Bronchial epithelial cell (primary cell): ENCODE measurements around the gene FOXC2.

GRCh38 chr16:85904457-85904750 is 5.4 kb downstream of the IRF8 start:
- RRBS, 2 experiments = no CpG with 5 or more reads among the region's 7 CpGs

- RRBS, 2 experiments = no CpG with 5 or more reads among the region's 8 CpGs
Observed at GRCh38 chr16:85922874-85923317, 23.9 kb downstream of the IRF8 start.

- RRBS, 2 experiments = 84 to 88% methylated on average over 5 of the region's 19 CpGs
Observed at GRCh38 chr16:85936457-85936975, 37.6 kb downstream of the IRF8 start.

DNA sequence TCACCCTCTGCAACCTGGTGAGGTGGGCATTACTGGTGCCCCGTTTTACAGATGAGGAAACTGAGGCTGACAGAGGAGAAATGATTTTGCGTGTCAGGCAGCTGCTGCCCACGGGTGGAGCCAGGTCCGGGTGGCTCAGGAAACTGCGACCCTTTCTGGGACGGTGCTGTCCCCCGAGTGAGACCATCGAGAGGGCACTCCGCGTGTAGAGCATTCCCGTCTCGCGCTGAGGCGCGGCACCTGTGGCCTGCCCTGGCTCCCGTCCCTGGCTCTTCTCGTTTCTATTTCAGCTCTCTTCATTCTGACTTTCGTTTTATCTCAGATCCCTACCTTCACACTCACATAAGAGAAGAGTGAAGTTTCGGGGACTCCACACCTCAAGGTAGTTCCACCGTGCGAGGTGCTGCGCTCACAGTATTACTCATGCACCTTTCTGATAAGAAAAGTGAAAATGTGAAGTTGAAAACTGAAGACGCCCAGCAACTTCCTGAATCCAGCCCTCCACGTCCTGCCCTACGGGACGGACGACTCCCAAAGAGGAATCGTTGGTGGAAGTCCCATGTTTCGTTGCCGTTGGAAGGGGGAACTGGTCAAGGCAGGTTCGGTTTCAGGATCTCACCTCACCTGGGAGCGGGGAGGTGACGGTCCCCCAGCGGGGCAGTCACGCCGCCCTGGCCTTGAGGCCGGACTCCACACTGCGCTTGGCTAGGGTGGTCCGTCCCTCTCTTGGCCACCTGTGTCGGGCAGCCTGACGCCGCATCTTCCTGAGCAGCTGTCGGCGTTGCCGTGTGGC is 48.8 kb downstream of the IRF8 start:
- RRBS, 2 experiments = no CpG with 5 or more reads among the region's 45 CpGs

DNA sequence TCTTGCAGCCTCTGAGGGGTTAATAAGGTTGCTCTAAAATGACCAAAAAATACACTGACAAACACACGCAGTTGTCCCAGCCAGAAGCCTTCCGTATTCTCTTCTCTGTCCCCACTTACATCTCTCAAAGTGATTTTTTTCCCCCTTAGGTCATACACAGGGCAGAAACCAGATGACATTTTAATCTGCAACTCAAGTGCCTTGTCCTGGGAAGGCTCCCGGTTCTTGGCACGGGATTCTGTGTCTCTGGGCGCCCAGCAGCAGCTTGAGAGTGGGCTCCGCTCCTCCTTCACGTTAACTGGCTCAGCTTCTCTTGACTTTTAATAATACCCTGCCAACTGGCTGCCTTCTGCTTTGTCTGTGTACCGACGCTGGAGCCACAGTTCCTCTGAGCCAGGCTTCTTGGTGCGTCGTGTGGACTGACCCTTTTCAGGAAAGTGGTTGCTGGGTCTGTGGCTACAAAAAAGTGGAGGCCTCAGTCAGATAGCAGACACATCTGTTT is 64.7 kb downstream of the IRF8 start:
- RRBS, 2 experiments = no CpG with 5 or more reads among the region's 11 CpGs

DNA sequence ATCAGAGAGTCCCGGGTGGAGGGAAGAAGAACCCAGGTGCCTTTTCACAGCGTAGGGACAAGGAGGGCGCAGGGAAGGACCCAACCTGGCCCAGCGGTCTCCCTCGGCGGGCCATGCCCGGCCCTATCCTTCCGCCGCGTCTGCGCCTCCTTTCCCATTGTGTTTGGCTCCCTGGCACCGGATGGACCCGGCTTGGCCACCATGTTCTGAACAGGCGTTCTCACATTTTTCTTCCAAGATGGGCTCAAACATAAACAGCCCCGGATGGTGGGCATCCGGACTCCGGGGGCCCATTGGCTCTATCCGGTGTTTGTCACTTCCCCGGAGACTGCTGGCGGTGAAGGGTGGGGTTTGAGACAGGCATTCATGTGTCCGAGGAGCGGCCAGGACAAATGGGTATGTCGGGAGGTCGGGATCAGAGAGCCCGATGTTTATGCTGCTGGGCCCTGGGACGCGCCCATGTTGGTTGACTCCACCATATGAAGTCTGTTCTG is 188.1 kb downstream of the IRF8 start:
- RRBS, 2 experiments = 80 to 84% methylated on average over 9 of the region's 27 CpGs

- RRBS, 2 experiments = no CpG with 5 or more reads among the region's 19 CpGs
Observed at GRCh38 chr16:86194800-86195359, 295.9 kb downstream of the IRF8 start.

- RRBS, 2 experiments = no CpG with 5 or more reads among the region's 16 CpGs
Observed at GRCh38 chr16:86219552-86220026, 290.7 kb upstream of the FOXF1 start.

DNA sequence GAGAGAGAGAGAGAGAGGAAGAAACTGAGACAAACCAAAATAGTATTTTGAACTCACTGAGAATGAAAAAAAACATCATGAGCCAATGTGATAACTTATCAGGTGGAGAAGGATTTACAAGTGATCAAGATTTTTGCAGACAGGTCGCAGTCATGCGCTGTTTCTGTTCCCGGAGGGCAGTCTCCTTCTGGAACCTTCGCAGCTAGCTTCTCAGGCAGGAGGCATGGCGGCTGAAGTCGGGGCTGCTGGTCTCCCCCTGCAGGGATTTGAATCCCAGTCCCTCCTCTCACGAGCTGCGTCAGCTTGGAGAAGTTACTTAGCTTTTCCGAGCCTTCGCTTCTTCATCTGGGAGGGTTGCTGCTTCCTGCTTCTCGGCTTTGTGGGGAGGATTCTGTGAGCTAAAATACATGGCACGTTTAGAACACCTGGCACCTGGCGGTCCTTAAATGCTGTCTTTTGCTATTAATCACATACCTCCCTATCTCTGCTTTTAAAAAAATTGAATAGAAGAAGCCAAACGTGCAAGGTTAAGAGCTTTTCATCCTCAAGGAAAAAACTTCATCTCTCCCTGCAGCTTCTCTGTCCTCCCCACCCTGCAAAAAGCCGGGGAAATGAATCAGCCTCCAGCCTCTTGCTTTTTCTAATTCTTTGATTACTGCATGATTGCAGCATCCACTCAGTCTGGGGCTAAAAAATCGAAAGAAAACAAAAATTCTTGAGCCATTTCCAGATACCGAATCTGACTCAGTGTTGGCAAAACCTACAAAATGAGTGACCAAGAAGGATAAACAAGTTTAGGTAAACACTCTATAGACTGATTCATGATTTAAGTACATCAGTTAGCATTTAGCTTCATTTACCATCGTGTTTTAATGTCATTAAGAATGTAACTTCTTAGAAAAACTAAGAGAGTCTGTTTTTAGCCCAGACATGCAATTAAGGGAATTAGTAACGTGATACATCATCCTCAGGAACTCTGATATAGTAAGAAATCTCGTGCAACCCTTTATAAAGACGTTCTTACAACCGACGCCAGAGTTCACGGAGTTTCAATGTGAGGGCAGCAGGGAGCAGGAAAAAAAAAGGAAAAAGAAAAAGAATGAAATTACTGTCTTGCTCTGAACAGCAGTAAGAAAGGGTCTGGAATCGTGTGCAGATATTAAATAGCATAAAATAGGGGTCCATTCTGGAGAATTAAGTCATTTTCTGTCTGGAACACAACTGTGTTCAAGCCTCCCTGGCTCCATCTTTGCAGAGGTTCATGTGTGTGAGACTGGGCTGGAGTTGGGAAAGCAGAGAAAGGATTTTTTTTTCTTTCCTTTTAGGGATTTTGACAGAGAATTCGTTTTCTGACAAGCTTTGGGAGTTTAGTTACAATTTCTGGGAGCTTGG is 287.4 kb upstream of the FOXF1 start:
- RRBS, 2 experiments = no CpG with 5 or more reads among the region's 26 CpGs

DNA sequence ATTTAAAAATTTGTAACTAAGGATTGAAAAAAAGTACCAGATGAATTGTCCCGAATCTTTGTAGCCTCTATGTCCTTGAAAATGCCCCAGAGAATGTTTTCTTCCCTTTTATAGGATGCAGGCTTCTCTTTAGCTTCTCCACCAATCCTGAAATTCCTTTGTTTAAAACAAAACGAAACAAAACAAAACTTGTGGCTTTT is 269.7 kb upstream of the FOXF1 start:
- RRBS, 2 experiments = no CpG with 5 or more reads among the region's 2 CpGs

GRCh38 chr16:86294351-86294994 is 215.9 kb upstream of the FOXF1 start:
- RRBS, 2 experiments = no CpG with 5 or more reads among the region's 16 CpGs

- RRBS, 2 experiments = no CpG with 5 or more reads among the region's 8 CpGs
Observed at GRCh38 chr16:86343980-86344563, 166.3 kb upstream of the FOXF1 start.

DNA sequence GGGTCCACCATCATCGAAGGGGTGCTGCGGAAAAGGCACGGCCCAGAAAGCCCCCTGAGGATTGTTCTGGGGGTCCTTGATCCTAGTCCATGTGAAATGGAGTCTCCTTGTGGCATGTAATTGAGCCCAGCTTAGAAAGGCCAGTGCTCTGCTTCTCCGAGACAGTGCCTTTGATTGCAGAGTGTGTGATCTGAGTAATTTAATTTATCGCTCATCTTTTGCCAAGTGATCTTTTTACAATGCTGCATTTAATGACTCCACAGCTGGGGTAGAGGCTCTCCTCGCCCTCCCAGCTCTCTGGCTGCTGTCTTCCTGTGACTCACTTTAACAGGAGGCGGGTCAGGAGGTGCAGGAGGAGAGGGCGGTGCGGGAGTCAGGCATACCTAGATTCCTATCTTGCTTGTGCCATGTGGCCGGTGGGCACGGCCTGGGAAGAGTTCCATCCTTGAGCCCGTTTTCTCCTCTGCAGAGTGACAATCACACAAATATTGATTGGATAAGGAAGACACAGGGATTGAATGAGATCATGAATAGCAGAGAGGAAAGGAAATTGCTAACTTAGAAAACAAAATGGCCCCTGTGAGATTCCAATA is 113.4 kb upstream of the FOXF1 start:
- RRBS, 2 experiments = no CpG with 5 or more reads among the region's 12 CpGs

- RRBS, 2 experiments = no CpG with 5 or more reads among the region's 10 CpGs
Observed at GRCh38 chr16:86479371-86479817, 30.9 kb upstream of the FOXF1 start.

DNA sequence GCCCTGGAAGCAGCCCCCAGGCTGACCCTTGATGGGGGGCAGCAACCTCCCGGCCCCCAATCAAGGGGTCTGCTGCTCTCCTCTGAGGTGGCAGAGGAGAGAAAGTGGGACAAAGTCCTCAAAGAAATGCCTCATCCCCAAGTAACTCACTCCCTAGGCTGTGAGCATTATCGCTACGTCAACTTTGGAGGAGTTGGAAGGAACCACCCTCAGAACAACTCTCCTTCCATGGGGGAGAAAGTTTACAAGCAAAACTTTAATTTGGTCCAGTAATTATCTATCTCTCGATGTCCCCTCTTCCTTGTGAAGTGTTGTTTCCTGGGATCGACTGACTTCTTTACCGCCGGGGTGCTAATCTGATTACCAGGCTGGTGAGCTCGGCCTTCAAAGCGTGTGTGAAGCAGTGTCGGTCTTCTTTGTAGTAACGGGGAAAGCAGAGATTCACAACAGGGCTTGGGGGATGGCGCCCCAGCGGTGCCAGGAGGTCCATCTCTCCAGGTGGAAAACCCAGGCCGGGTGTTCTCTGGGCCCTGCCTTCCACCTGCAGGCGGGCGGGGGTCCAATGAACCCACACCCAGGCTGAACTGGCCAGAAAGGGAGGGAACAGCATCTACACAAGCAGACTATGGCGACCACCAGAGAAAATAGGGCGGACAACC is 14.6 kb upstream of the FOXF1 start:
- RRBS, 2 experiments = no CpG with 5 or more reads among the region's 18 CpGs

- RRBS, 2 experiments = no CpG with 5 or more reads among the region's 34 CpGs
Observed at GRCh38 chr16:86563742-86564305, 2.8 kb upstream of the FOXC2 start.

DNA sequence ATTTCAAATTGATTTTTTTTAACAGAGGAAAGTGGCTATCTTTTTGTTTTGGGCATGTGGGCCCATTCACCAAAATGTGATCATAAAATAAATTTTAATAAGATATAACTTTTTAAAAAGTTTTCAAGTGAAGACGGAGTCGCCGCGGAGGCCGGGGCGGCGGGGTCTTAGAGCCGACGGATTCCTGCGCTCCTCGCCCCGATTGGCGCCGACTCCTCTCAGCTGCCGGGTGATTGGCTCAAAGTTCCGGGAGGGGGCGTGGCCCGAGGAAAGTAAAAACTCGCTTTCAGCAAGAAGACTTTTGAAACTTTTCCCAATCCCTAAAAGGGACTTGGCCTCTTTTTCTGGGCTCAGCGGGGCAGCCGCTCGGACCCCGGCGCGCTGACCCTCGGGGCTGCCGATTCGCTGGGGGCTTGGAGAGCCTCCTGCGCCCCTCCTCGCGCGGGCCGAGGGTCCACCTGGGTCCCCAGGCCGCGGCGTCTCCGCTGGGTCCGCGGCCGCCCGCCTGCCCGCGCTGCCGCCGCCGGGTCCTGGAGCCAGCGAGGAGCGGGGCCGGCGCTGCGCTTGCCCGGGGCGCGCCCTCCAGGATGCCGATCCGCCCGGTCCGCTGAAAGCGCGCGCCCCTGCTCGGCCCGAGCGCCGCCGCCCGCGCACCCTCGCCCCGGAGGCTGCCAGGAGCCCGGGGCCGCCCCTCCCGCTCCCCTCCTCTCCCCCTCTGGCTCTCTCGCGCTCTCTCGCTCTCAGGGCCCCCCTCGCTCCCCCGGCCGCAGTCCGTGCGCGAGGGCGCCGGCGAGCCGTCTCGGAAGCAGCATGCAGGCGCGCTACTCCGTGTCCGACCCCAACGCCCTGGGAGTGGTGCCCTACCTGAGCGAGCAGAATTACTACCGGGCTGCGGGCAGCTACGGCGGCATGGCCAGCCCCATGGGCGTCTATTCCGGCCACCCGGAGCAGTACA is at the start of gene FOXC2:
Gene FOXC2 (plus strand): TSS at position 304 of the 955 bp plus-strand sequence.
- RRBS, 2 experiments = 1 to 2% methylated on average over 41 of the region's 100 CpGs

DNA sequence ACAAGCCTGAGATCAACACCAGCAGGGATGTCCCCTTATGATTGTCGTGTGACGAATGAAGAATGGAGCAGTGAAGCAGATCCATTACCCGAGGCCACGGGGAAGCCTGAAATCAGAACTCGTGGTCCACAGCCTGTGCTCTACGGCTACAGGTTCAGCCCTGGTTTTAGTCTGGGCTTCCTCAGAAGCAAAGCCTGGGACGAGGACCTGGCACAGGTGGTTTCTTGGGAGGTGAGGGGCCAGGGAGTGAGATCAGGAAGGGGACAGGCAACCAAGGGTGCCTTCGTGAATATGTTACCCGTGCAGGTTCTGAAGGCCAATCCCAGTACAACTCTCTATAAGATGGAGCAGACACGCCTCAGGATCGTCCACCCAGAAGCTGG is 61.2 kb downstream of the FOXL1 start:
- RRBS, 2 experiments = no CpG with 5 or more reads among the region's 11 CpGs

DNA sequence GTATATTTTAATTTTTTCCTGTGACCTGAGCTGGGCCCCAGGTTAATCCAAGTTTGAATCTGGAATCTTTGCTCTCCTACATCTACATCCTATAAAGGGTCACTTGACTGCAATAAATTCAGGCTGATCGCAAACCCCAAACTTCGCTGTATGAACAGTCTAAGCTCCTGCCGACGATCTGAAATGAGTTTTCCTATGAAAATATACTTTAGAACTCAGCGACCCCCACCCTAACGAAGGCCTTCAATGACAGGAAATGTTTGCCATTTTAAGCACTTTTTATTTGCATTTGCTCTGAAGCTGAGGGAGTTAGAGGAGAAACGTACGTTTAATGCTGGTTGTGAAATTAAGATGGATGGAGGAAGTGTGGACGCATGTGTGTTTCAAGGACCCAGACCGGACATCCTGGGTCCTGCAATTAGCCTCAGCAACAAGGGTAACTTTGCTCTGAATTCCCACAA is 252.0 kb downstream of the C16orf95 start:
- RRBS, 2 experiments = no CpG with 5 or more reads among the region's 10 CpGs

DNA sequence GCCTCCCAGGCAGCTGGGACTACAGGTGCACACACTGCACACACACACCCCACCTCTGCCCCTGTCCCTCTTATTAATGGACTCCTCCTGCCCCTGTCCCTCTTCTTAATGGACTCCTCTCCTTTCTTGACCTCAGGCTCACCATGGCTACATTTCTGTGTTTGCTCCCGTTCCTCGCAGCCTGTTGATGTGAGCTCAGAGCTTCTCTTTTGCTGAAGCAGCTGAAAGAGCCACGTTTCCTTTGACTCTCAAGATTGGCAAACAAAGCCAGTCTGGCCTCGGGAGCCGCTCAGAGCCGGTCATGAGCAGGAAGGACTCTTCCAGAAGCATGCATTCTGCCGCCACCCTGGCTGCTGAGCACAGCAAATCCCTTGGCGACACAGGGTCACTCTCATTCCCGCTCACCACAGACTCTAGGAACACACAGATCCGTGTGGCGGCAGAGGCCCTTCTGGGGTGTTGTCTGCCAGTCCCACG is 157.1 kb downstream of the C16orf95 start:
- RRBS, 2 experiments = no CpG with 5 or more reads among the region's 12 CpGs